Bronchial lymph node (tissue), 1 donor: ENCODE results near the genes BNIP2 and ICE2.

DNA sequence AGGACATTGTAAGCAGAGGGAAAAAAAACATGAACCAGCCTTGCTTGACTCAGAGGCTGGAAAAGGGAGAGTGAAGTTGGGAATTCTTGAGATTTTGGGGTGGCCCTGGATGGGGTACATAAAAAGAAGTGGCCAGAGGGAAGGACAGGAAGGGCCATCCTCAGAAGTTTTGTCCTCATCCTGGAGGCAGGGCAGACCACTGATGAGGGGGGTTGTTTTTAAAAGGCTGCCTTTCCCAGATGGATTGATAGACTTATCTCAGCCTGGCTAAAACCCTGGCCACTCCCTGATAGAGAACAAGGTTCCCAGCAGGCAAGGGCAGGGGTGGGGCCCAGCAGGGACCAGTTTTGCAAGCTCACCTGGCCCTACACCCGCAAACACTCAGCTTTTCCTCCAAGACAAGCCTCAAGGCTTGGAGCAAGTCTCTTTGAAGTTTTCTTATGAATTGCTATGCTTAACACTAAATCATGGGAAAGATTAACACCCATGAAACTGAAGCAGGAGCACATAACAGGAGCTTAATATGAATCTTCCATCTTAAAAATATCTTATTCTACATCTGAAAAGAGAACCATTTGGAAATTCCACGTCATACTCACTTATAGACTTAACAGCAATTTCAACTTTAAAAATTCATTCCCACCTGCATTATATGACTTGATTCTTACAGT lies 9.1 kb downstream of the LIPC start:
- PRO-cap, result no peak

GRCh38 chr15:58444938-58445282 lies 13.1 kb downstream of the LIPC start:
- PRO-cap, result no peak

- PRO-cap, result unidirectional peak, minus-strand start at chr15:58552653
These were observed 120.9 kb downstream of the LIPC start for GRCh38 chr15:58552520-58553253.

- PRO-cap, result no peak
These were observed 143.4 kb downstream of the LIPC start for GRCh38 chr15:58575111-58575614.

DNA sequence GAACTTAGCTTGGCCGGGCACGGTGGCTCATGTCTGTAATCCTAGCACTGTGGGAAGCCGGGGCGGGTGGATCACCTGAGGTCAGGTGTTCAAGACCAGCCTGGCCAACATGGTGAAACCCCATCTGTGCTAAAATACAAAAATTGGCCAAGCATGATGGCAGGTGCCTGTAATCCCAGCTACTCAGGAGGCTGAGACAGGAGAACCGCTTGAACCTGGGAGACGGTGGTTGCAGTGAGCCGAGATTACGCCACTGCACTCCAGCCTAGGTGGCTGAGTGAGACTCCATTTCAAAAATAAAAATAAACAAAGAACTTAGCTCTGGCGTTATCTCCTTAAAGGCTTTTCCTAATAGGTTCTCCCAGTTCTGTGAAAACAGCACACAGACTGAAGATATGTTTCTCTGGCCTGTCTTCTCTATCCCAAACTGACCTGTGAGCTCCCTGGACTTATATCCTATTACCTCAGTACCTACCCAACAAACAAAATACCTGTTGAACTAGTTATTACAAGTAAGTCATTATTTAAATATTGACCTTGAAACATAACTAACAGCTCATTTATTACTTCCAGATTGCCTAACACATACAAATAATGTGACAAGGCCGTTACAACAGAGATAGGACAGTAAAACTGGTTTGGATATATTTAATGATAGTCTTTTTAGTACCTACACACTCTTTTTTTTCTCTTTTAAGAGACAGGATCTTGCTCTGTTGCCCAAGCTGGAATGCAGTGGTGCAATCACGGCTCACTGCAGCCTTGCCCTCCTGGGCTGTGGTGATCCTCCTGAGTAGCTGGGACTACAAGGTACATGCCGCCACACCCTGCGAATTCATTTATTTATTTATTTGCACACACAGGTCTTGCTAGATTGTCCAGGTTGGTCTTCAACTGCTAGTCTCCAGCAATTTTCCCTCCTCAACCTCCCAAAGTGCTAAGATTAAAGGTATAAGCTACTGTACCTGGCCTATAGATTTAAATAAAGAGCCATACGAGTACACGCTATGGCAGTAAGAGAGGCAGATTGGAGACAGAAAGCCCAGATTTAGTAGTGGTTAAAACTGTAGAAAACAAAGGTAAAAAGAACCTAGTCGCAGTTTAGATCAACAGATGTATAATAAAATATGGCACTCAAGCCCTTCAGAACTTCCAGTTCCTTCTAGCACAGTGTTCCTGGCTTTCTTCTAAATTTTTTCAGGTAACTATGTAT lies 145.0 kb downstream of the ADAM10 start:
- PRO-cap, result no peak

DNA sequence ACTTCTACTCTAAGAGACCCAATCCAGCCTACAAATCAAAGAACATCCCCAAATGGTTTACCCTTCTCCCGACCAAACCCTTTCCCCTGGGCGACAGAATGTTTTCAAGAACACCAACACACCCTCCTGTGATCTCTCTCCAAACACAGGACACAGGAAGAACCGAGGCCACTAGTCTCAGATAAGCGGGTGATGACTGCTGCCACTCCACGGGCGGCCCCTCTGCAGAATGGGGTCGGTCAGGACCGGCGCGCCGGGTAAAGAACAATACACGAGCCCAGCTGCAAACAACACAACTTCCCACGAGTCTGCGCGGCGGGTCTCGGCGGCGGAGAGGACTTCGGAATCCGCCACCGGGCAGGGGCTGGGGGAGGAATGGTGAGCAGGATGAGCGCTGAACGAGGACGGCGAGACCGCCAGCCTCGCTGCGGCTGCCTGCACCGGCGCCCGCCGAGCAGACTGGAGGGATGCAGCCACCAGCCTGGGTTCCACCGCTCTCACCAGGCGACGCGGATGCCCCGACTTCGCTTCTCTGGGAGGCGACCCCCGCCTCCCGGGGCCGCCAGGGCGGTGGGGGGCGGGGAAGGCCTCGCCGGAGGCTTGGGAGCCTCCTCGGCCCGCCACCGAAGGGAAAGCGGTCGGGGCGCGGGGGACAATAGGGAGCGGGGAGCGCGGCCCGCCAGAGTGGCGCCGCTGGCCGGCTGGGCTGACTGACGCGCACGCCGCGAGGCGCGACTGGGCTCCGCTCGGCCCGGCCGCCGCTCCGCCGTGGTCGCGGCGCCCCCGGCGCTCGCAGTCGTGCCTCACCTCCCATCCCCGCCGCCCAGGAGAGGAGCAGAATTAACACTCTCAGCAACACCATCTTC lies 601 bp downstream of the ADAM10 start:
- PRO-cap, result unidirectional peak, plus-strand start at position 180 of the sequence; bidirectional peak, plus-strand start at position 353 of the sequence, minus-strand start at position 231 of the sequence

DNA sequence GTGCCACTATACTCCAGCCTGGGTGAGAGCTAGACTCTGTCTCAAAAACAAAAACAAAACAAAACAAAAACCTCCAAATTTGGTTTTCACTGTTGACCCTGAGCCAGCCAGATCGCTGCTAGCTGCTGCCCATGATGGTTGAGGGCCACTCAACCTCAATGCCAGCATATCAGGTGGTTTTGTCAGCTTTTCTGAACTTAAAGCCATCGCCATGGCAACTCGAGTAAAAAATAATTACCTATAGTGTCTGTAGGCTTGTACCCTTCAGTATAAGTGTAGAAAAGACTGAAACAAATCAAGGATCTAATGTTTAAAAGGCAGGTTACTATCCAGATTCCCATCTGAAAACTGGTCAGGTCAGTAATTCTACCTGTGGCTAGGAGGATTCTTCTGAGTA lies 55.6 kb downstream of the SLTM start:
- PRO-cap, result no peak

DNA sequence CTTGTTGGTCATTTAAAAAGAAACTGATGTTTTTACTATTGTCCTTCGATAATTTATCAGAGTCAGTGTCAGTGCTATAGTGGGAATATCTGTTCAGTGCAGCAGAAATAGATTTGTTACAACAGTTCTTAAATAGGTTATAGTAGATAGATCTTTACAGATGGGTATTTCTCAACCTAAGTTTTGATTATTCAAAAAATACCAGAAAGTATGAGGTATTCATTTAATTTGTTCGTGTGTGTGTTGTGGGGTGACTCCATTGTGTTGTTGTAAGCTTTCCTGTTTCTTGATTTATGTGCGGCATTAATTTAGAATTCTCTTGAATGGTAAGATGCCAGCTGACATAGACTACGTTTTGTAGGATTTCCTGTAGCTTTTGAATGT lies 1.1 kb downstream of the RNF111 start:
- PRO-cap, result no peak

GRCh38 chr15:58990895-58991710 lies 3.6 kb downstream of the RNF111 start:
- PRO-cap, result no peak

DNA sequence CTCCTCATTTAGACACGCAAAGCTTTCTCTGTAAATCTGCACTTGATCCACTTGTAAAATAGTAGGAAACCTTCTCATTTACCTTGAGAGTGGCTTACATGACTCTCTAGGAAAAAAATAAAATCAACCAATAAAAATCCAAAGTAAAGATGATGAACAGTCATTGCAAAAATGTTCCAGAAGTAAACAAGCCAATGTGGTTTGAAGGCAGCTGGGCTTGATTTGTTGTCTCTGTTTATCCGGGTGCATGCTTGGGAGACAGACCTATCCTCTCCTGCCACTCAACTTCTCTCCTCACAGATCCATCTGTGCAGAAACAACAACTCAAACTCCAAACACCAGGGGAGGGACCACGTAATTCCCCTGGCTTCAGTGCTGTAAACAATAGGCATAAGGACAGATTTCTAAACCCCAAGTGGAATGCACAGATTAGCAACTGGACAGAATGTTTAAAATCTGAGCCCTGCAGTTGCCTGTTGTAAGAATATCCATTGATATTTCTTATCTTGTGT lies 31.4 kb upstream of the LDHAL6B start:
- PRO-cap, result bidirectional peak, plus-strand start outside the sequence, minus-strand start at position 292 of the sequence

GRCh38 chr15:59256022-59256942 lies 49.6 kb downstream of the LDHAL6B start:
- PRO-cap, result no peak

GRCh38 chr15:59309864-59310522 lies 62.7 kb downstream of the MYO1E start:
- PRO-cap, result no peak

GRCh38 chr15:59354589-59355018 lies 18.1 kb downstream of the MYO1E start:
- PRO-cap, result no peak

GRCh38 chr15:59438911-59439163 lies 851 bp downstream of the FAM81A start:
- PRO-cap, result no peak

DNA sequence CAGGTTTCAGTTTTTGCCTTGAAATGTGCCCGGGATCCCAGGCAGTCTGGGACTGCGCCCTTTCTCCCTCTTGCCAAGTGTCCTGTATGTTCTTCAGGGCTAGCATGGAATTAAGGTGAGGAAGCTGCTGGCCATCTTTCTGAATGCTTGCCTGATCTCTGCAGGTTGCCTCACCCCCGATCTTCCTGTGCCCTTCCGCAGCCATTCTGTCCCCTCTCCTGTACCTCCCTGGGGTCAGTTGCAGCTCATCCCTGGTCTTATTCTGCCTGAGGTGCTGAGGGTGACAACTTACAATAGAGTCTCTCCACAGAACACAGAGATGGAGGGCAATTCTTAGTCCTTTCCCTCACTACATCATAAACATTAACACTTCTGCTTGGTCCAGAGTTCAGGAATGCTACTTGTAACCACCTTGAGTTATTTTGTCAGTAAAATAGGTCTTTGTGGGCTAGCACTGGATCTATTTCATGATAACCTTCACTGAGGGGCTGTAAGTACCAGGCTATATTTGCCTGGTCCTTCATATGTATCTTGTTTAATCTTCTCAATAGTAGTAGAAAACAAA lies 1.1 kb downstream of the GCNT3 start:
- PRO-cap, result no peak

DNA sequence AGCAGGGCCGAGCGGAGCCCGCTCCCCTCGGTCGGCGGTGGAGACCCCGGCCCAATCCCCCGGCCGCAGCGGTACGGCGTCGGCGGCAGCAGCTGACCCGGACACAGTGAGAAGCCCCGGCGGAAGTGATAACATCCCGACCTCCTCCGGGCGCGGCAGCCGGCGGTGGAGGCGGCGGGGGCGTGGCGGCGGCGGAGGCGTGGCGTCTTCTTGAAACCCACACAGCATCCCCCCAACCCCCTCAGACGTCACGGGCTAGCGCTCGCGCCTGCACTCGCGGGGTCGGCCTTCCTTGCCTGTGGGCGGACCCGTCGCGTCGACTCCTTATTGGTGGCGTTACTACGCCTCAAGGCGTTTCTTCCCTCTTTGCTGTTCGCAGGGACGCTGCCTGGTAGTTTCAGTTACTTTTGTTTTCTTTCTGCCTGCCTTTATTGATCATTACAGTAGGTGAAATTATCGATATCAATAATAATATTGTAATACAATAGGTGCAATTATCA lies at the start of gene BNIP2:
Gene BNIP2, minus strand, starts transcription at position 108 of the 500 bp plus-strand sequence.
- PRO-cap, result bidirectional peak, plus-strand start at position 244 of the sequence, minus-strand start at position 103 of the sequence

DNA sequence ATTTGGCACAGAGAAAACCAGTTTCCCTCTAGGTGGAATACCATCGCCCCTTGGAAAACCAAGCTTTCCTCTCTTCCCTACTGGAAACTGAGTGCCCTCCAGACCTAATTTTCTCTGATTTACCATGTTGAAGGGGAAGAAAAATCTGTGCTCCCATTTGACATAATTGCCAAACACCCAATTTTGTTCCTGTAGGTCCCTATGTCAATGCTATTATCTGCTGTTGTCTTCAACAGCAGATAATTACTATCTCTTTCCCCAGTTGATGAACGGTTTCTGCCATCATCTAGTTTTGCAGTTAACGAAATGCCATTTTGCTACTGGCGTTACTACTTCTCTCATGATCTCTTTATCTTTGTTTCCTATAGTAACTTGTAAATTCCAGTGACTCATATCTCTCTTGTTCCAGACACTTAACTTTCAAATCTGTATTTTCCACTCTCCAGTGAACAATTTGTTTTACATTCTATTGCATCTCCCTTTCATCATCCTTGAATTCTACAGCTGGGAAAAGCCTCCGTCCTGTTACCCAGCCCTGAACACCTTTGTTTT lies 111.5 kb downstream of the FOXB1 start:
- PRO-cap, result no peak

DNA sequence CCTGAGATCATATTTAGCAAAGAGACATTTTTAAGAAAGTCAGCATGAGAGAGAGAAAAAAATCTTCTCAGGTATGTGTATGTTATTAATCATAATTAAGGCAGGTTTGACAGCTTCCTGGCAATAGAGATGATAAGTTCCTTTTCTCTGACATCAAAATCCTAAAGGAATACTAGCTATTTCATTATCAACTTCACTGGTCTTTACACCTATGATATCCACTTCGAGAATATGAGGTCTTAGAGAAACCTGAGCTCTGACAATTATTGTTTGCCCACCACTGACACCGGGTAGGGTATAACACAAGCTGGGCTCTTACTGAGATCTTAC lies 184.9 kb downstream of the FOXB1 start:
- PRO-cap, result unidirectional peak, plus-strand start at position 99 of the sequence

DNA sequence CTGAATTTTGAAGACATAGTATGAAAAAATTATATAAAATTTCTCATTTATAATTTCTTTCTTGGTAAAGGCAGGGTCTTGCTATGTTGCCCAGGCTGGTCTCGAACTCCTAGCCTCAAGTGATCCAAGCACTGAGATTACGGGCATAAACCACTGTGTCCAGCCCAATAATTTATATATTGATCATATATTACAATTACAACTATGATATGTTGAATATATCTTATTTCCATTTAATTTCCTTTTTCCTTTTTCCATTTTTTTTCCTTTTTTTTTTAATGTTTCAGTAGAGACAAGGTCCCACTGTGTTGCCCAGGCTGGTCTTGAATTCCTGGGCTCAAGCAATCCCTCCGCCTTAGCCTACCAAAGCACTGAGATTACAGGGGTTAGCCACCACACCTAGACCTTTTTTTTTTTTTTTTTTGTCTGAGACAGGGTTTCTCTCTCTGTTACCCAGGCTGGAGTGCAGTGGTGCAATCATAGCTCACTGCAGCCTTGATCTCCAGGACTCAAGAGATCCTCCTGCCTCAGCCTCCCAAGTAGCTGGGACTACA lies 9.4 kb downstream of the ANXA2 start:
- PRO-cap, result no peak

DNA sequence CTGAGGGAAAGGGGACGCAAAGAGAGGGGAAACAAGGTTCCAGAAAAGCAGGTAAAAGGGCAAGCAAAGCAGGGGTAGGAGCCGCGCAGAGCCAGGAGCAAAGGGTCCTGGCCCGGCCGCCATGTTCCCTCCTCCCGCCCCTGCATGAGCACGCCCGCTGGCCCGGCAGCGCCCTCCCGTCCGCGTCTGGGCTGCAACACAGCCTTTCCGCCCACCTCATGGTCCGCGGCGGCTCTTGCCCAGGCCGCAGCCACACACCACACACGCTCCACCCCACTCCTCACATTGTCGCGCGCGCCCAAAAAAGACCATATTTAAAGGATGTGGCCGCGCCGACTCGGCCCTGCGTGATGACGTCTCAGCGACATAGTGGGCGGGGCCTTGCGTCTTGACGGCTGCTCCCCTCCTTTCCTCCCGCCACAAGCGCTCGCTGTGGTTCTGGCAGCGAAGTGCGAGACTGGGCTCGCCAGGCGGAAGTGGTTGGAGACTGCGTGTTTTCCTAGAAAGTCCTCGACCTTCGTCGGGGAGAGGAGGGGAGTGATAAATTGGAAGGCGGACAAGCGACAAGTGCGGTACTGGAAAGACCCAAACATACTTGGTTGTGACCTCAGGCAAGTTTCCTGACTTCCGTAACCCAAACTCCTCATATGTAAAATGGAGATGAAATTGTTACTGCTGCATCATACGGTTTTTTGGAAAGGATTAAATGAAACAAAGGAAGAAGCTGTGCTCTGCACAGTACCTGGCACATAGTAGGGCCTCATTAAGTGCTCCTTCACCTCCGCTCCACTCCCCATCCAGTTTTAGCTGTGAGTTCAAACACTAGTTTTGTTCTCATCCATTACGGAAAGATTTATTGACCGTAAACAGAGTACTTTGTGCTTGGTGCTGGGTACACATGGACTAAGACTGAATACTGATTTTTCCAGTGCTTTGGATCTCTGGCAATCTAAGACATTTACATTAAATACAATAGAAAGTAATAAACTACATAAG lies at the start of gene ICE2:
Gene ICE2, minus strand, starts transcription at position 355 of the 996 bp plus-strand sequence.
- PRO-cap, result bidirectional peak, plus-strand start at position 433 of the sequence, minus-strand start at position 290 of the sequence